ENCODE data around the gene SLC22A3.

- PRO-cap: no peak
Measured at GRCh38 chr6:159991066-159991749, 22.3 kb downstream of the IGF2R start.

DNA sequence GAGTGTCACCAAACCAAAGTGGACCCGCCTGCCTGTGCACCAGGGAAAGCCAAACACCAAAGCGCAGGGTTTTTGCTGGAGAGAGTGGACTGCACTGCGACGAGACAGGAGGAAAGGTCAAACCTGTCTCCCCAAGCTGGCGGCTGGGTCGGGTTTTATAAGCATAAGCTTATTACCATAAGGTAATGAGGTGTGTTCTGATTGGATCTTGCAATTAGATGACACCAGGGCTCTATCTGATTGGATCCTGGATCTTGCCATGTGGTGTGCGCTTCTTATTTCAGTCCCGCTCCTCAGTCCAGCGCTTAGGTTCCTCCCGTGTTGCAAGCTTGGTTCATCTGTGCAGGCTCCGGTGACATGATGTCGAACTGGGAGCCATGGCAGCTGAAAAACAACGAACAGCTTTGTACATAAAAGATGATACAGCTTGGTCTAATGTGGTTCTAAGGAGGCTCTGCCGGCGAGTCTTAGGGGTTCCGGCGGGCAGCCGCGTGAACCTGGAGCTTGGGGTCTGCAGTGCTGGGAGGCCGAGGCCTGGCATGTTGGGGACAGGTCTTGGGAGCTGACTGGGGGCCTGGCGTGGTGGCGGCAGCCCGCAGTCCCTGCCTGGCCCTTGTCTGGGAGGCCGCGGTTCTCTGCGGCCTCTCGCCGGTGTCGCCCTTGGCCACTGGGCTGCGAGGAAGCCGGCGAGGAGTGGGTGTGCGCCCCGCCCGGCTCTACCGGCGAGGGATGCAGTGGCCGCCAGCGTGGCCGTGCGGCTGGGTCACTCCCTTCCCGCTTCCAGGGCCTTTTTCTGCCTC lies 36.1 kb downstream of the IGF2R start:
- PRO-cap: no peak

- PRO-cap: no peak
Measured at GRCh38 chr6:160023749-160025091, 55.3 kb downstream of the IGF2R start.

DNA sequence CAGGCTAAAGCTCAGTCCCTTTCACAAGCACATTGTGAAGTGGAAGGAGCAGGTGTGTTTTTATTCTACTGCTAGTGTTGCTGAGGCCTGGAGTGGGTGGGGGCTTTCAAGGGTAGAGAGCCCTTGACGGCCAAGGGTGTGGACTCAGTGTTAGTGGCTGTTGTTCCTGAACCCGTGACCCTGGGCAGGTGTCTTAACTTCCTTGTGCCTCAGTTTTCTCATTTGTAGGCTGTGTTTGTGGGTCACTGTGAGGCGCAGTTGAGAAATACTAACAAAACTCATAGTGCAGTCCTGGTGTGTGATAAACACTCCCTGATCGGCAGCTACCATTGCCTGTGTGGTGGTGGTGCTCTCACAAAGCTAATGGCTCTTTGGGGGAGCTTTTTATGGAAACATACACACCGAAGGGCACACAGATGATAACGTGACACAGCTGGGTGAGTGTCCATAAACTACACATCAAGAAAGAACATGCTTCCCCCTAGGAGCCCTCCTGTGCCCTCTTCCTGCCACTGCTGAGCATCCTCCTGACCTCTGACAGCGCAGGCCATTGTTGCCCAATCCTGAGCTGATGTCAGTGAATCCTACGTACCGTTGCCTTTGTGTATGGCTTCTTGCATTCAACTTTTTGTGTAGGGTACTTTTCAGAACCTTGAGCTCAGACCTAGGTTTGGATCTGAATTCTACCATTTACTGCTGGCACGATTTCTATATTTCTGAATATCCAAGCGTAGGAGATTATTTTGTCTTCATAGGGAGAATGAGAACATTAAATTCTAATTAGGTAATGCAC lies 65.9 kb upstream of the SLC22A1 start:
- PRO-cap: no peak

DNA sequence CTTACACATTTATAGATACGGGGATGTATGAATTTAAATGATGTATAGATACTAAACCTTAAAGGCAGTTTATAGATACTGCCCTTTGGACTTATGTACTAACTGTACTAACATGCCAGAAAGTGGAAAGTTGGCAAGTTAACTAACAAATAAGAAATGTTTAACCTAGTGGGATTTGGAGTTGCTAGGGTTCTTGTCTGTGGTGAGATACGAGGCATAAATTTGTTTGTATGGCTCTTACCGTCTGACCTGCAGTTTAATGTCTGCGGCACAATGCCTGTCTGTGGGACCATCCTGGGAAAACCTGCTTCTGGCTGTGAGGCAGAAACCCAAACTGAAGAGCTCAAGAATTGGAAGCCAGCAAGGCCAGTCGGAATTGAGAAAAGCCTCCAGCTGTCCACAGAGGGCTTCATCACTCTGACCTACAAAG lies 62.9 kb upstream of the SLC22A1 start:
- PRO-cap: no peak

- PRO-cap: no peak
Measured at GRCh38 chr6:160162202-160162642, 40.6 kb downstream of the SLC22A1 start.

DNA sequence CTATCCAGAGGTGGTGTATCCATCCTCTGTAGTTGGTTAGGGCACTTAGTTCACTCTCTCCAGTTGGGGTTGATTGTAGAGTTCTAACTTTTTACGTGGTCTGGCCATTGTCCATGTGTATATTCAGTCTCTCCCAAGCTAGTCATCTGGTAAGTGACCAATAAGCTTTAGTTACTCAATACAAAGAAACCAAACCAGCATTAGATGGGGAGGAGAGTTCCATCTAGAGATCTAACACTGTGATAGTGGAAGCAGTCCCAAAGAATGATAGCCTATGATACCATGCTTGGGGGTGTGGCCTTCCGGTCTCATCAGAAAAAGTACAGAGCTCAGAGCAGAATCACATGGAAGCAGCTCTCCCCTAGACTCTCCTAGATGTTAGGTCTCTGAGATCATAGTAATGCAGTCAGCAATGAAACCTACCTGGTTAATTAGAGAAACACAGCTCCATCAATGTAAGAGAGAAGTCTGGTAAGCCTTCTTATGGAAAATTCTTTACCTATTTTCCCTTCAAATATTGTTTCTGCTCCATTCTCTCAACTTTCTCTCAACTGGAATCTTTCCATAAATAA lies 13.7 kb upstream of the SLC22A2 start:
- PRO-cap: no peak

GRCh38 chr6:160347631-160348485 lies at the start of gene SLC22A3:
SLC22A3 (plus strand) TSS chr6:160348378.
- PRO-cap: unidirectional peak, plus-strand start at chr6:160348113; unidirectional peak, plus-strand start at chr6:160348378

DNA sequence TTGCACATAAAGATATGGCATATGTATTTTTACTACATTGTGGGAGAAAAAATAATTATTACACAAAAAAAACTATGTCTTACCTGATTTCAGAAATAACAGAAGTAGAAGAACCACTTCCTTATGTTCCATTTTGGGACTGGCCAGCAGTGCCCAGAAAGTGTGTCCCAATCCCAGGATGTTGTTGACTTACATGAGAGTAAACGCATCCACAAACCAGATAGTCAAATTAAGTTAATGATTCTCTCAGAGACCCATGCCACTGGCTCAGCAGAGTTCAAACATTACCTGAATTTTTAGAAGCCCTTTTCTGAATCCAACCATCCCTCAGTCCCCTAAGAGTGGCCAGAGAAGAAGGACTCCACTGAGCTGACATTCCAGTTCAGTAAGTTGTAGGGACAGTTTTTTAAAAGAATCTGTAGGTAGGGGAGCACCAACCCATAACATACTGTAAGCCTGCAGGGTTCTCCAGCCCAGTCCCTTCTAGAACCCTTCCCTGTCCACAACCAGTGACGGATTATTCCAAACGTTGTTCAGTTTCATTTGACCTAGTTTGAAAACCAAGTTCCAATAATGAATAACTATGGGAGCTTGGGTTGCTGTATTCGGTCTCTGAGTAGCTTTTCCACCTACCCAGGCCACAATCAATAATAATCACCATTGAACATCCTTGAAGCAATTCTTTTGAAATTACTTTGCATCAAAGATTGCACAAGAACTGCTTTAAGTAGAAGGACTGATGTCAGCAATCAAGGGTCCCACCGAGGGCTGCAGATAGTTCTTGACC lies 153.0 kb downstream of the LPA start:
- PRO-cap: no peak

DNA sequence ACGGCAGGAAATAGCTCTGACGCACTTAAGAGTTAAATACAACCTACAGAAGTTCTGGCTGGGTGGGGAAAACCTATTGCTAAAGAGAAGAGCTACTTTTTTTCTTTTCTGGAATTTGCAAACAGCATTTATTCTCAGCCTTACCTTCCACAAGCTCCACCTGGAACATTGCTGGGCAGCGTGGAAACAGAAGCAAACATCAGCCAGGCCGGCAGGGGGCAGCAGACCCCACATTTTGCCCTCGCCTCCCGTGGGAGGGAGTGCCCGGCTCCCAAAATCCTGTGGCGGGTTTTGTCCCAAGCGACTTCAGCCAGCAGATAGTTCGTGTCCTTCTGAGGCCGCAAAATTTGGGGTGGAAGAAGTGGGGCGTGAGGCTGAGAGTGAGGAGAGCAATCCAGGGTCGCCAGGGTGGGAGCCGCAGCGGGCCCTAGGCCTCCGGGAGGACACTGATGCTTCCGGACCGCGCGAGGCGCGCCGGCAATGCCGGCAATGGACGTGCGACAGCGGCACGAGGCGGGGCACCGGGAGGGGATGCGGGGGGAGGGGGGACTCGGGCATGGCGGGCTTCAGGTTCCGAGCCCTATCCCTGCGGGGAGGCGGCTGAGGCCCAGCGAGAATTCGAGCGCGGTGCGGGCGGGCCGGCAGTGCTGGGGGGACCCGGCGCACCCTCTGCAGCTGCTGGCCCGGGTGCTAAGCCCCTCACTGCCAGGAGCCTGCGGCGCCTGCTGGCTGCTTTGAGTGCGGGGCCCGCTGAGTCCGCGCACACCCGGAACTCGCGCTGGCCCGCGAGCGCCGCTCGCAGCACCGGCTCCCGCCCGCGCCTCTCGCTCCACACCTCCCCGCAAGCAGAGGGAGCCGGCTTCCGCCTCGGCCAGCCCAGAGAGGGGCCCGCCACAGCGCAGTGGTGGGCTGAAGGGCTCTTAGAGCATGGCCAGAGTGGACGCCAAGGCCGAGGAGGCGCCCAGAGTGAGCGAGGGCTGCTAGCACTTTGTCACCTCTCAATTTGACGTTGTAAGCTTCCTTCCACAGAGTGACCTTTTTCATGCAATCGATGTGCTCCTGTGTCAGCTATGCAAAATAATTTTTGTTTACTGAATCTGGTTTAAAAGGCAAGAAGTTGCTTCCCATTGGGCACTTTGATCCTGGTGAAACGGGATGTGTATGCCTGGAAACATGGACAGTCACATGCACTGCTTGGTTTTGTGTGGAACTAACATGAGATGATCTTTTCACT lies 143.8 kb downstream of the LPA start:
- PRO-cap: bidirectional peak, plus-strand start at position 534 of the sequence, minus-strand start at position 491 of the sequence

DNA sequence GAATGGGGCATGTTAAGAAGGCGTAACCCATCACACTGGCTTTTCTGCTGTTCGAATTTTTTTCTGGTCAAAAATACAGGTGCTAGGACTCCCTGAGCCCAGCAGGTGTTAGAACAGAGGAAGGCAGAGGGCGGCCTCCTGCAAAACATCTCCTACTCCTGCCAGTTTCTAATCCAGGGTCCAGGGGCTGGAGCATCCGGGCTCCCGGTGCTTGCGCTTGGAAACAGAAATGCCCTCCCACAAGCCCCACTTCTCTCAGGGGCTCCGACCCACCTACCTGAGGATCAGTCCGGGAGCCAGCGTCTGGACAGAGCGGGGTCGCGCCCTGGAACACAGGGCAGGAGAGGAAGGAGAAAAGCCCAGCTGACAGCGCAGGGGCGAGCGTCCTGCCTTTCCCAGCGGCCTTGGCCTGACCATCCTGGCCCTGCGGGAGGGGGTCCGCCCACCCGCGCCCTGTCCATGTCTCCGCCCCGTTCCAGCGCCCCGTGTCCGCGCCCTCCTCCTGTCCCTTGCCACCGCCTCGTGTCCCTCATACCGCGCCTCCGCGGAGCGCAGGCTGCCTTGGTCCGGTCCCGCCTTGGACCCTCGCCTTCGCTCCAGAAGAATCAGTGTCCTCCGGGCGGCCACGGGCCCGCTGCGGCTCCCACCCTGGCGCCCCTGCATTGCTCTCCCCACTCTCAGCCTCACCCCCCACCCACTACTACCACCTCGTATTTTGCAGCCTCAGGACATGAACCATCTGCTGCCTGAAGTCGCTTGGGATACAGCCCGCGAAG lies 14.9 kb upstream of the LPA start:
- PRO-cap: no peak

GRCh38 chr6:160704679-160705275 lies 2.7 kb downstream of the PLG start:
- PRO-cap: no peak

- PRO-cap: no peak
Measured at GRCh38 chr6:160926690-160927069, 64.9 kb upstream of the MAP3K4 start.

DNA sequence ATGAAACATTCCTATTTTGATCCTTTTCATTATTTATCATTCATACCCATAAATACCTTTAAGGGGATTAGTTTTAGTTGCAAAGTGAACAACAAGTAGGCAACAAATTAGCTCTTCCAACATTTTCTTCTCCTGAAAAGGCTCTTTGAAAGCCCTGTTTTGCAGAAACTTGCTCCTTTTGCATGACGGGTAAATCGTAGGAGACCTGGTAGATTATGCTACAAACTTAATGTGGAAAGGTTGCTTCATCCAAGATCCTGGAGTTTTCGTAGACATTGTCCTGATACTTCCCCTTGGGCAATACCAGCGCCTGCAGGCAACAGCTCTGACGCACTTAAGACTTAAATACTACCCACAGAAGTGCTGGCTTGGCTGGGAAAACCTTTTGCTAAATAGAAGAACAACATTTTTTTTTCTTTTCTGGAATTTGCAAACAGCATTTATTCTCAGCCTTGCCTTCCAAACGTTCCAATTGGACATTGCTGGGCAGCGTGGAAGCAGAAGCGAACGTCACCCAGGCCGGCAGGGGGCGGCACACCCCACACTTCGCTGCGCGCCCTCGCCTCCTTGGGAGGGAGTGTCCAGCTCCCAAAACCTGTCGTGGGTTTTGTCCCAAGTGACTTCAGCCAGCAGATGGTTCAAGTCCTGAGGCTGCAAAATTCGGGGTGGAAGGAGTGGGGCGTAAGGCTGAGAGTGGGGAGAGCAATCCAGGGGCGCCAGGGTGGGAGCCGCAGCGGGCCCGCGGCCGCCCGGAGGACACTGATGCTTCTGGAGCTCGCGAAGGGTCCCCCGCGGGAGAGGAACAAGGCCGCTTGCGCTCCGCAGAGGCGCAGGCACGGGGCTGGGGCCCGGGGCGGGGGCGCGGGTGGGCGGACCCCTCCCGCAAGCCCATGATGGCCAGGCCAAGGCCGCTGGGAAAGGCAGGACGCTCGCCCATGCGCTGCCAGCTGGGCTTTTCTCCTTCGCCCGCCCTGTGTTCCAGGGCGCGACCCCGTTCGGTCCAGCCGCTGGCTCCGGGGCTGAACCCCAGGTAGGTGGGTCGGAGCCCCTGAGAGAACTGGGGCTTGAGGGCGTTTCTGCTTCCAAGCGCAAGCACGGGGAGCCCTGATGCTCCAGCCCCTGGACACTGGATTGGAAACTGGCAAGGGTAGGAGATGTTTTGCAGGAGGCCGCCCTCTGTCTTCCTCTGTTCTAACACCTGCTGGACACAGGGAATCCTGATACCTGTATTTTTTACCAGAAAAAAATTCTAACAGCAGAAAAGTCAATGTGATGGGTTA lies 60.8 kb upstream of the MAP3K4 start:
- PRO-cap: no peak

- PRO-cap: no peak
Measured at GRCh38 chr6:161067876-161068768, 76.6 kb downstream of the MAP3K4 start.

- PRO-cap: no peak
Measured at GRCh38 chr6:161077945-161078741, 86.6 kb downstream of the MAP3K4 start.

DNA sequence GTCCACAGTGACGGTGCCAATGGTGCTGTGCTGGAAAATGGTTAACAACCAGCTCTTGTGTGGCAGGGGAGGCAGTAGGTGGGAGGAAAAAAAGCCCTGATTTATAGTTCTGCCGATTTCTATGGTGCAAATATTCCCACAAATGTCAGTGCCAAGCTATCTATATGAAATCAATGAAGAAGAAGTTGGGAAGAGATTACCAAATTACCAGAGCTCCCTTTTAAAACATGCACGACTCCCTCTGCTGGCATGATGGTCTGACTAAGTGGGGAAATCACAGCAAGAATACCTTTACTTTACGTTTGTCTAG lies 55.7 kb downstream of the AGPAT4 start:
- PRO-cap: no peak

GRCh38 chr6:161225882-161226902 lies 47.7 kb downstream of the AGPAT4 start:
- PRO-cap: no peak

- PRO-cap: no peak
Measured at GRCh38 chr6:161435657-161436350, 161.9 kb upstream of the AGPAT4 start.

GRCh38 chr6:162056389-162056748 lies 671.2 kb downstream of the PRKN start:
- PRO-cap: no peak